Breast (tissue), 4 donors: ENCODE data around the gene CAMSAP2.

DNA sequence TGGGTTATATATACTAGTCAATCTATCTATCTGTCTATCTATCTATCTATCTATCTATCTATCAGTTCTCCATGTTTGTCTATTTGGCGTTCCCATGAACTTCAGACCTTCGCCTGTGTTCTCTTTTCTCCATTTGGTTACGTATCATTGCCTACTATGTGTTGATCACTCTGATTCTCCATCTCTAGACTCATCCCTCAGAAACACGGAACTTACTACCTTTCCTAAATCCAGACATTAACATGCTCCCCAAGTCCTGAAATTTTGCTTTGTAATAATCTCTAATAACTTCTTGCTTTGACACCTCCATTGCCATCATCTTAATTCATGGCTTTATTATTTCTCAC is 3.5 kb downstream of the PTPRC start:
- PRO-cap, 3 experiments: no peak in any of the 3 experiments
- RRBS: no CpG with 5 or more reads among the region's 4 CpGs

DNA sequence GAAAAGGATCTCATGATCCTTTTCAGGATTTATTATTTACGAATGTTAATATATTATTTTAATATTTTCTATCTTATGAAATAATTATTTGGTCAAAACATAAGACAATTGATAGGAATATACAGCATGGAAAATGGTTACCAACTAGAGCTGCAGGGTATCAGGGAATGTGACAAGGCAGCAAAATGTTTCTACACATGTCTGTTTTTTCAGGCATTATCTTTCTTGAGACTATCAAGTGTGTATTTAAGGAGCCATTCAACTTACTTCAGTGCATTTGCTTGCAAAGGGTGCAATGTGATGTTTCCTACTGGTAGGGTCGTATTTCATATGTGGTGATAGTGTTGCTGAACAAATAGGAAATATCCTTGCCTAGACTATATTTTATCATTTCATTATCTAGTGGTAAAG is 42.3 kb downstream of the PTPRC start:
- PRO-cap, 3 experiments: no peak in any of the 3 experiments
- RRBS: no CpG with 5 or more reads among the region's 2 CpGs

GRCh38 chr1:198752009-198752228 is 113.1 kb downstream of the PTPRC start:
- PRO-cap, 3 experiments: no peak in any of the 3 experiments
- RRBS: no CpG with 5 or more reads among the region's 2 CpGs

DNA sequence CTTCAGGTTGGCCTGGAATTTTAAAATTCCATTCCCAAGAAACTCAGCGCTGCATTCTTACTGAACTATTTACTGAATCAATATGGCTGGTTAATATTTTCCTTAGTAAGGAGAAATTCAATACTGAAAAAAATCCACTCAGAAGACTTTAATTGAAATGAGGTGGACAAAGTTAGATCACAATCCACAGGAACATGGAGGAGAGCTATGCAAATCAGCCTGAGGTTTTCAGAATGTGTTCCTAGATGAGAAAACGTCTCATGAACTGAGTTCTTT is 578.8 kb upstream of the NR5A2 start:
- PRO-cap, 3 experiments: no peak in any of the 3 experiments
- RRBS: no CpG with 5 or more reads among the region's 2 CpGs

GRCh38 chr1:200029780-200030070 is 2.2 kb downstream of the NR5A2 start:
- PRO-cap, 3 experiments: no peak in any of the 3 experiments
- RRBS: no CpG with 5 or more reads among the region's 13 CpGs

DNA sequence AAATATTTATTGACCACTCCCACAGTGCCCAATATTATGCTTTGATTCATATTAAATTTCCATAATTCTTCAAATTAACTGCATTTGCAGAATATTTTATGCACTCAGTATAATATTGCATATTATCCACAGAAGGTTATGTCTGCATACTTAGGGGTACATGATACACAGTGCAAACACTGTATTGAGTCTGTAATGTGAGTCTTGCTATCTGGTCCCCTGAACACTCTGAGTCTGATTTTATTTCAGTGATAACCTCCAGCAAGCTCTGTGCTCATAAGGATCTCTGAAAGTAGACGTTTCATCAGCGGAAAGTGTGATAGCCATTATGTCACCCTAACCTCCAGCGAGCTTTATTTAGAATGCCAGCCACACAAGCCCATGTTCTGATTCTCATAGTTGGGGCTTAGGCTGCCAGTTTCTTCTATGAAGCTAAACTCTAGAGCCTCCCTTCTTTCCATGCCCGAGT is 3.2 kb downstream of the NR5A2 start:
- PRO-cap, 3 experiments: no peak in any of the 3 experiments
- RRBS: no CpG with 5 or more reads among the region's 4 CpGs

GRCh38 chr1:200035452-200036263 is 8.1 kb downstream of the NR5A2 start:
- PRO-cap, 3 experiments: no peak in any of the 3 experiments
- RRBS: 21% methylated on average over 15 of the region's 48 CpGs

DNA sequence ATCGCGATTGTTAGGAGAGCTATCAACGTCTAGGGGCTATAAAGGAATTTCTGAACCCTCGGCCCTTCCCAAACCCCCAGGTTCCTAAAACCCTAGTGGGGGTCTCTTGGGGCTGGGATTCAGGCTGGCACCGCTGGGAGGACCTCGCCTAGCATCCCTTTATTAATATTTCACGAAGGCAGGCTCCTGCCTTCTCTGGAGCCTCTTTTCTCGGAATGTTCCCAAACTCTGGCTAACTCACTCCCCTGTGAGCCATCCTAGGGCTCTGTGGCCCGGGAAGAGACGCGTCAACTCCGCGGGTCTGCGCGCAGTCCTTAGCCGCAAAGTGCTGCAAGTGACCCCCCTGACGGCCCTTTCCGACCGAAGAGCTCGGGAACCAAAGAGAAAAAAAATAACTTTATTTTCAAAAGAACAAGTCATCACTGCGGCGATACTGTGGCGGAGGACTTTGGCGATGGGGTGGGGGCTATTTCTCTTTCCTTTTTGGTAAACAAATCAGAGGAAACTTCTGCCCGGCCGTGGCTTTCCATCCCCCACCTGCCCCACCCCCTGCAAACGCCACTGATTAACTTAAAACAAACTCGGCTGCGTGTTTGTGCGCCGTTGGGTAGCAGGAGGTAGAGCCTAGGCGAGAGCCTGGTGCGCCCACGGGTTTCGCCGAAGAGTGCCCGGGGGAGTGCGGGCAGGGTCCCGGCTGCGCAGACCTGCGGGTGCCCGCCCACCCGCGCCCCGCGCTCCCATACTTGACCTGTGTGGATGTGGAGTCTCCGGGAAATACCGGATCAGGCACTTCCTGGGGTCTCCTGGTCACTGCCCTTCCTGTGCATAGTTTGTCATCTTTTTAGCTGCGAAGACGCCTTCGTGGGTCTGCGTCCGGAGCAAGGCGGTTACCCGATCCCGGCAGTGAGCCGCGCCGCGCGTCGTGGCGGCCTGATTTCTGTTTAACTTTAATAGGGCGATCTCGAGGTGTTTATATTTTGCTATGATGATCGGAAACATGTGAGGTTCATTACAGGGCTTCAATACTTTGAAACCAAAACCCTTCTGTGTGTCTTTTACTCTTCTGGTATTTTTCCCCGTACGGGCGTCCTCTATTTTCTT is 14.8 kb downstream of the NR5A2 start:
- PRO-cap, 3 experiments: peak in 1 of 3 experiments; most common minus-strand start position 943 of the sequence (in 1)
- RRBS: 4% methylated on average over 13 of the region's 69 CpGs

GRCh38 chr1:200129430-200129957 is 102.0 kb downstream of the NR5A2 start:
- PRO-cap, 3 experiments: no peak in any of the 3 experiments
- RRBS: no CpG with 5 or more reads among the region's 6 CpGs

GRCh38 chr1:200233402-200233918 is 176.4 kb downstream of the ZNF281 start:
- PRO-cap, 3 experiments: no peak in any of the 3 experiments
- RRBS: no CpG with 5 or more reads among the region's 12 CpGs

GRCh38 chr1:200301739-200301936 is 108.2 kb downstream of the ZNF281 start:
- PRO-cap, 3 experiments: no peak in any of the 3 experiments
- RRBS: no CpG with 5 or more reads among the region's 1 CpG

DNA sequence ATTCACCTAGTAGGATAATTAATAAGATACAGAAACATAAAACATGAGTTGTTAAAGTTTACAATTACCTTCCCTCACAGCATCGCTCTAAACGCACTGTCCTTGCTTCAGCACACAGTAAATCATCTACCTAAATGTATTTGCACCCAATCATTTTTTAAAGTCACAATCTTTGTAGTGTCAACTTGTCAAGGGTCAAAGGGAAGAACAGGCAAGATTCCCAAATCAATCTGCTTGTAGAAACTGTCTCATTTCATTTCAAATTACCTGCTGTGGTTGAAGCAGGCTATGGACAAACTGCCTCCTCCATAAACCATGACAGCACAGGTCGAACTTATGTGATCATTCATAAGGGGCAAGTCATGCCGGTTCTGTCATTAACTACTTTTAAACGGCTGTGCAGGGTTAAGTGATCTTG is 93.6 kb downstream of the ZNF281 start:
- PRO-cap, 3 experiments: no peak in any of the 3 experiments
- RRBS: no CpG with 5 or more reads among the region's 5 CpGs

GRCh38 chr1:200674705-200675276 is 5.1 kb upstream of the DDX59 start:
- PRO-cap, 3 experiments: no peak in any of the 3 experiments
- RRBS: no CpG with 5 or more reads among the region's 4 CpGs

DNA sequence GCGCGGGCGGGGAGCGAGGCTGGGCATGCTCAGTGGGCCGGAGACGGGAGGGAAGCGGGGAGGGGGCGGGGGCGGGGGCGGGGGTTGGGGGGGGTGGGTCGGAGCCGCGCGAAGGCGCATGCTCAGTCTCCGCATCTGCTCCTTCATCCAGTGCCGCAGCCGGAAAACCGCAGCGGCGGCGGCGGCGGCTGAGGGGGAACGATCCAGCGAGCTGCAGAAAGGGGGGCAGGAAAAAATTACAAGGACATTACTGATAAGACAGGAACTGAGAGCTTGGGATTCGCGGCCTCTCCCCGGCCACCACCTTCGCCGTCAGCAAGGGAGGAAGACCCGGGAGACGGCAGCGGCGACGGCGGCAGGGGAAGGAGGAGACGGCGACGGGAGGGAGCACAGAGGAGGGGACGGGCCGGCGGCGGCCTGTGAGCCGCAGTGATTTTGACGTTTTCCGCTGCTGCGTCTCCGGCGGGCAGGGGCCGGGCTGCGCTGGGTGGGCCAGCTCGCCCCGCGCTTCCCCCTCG is at the start of gene CAMSAP2:
Gene CAMSAP2, plus strand, starts transcription at position 125 of the 518 bp plus-strand sequence.
- PRO-cap, 3 experiments: peak in 3 of 3 experiments; most common plus-strand start position 172 of the sequence (in 3); most common minus-strand start position 317 of the sequence (in 2)
- RRBS: 2% methylated on average over 28 of the region's 56 CpGs

DNA sequence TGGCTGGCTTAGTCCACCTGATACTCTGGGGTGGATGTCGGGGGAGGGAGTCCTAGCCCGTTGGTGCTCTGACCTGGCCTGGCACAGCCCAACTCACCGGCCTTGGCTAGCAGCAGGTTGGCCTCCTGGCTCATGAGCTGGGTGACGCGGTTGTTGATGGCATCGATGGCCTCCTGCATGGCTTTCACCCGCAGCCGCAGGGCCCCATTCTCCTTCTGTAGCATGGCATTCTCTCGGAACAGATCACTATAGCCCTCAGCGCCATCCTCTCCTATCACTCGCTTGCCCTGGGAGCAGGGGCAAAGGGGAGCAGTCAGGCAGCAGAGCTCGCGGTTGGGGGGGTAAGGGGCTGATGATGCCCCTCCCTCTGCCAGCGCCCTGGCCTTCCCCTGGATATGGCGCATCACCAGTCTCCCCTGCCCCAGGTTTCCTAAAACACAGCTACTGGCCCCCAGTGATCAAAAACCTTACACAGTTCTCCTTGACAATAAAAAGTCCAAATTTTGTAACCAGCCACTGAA is 21.4 kb downstream of the KIF21B start:
- PRO-cap, 3 experiments: no peak in any of the 3 experiments
- RRBS: no CpG with 5 or more reads among the region's 15 CpGs

DNA sequence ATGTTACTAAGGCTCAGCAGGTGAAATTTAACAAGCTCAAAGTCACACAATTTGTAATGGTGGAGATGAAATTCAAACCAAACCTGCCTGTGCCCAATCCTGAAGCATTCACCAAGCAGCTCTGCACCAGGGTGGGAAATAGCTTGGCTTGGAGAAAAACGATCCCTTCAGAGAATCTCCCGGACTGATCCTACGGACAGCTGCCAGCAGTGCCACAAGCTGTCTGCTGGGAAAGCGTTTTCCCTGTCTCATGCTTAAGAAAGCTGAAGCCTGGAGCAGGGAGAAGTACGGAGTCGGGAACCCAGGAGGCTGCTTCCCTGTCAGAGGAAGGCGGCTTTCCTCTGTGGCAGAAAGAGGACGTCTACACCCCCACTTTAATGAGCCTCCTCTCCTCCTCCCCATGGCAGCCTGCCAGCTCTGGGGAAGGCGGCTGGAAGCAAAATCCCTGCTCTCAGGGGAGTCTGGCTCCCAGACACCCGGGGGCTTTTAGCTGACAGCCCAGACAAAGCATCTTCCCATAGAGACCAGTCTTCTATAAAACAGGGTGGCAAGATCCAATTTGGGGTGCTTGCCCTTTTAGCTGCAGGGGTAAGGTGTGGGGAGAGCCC is 7.3 kb downstream of the KIF21B start:
- PRO-cap, 3 experiments: no peak in any of the 3 experiments
- RRBS: no CpG with 5 or more reads among the region's 10 CpGs

GRCh38 chr1:201113851-201114878 is 1.9 kb upstream of the CACNA1S start:
- PRO-cap, 3 experiments: peak in 3 of 3 experiments; most common plus-strand start chr1:201114369 (in 3)
- RRBS: under 1% methylated on average over 20 of the region's 66 CpGs

GRCh38 chr1:201310382-201311123 is 27.2 kb downstream of the PKP1 start:
- PRO-cap, 3 experiments: peak in 1 of 3 experiments; most common minus-strand start chr1:201310975 (in 1)
- RRBS: no CpG with 5 or more reads among the region's 8 CpGs

DNA sequence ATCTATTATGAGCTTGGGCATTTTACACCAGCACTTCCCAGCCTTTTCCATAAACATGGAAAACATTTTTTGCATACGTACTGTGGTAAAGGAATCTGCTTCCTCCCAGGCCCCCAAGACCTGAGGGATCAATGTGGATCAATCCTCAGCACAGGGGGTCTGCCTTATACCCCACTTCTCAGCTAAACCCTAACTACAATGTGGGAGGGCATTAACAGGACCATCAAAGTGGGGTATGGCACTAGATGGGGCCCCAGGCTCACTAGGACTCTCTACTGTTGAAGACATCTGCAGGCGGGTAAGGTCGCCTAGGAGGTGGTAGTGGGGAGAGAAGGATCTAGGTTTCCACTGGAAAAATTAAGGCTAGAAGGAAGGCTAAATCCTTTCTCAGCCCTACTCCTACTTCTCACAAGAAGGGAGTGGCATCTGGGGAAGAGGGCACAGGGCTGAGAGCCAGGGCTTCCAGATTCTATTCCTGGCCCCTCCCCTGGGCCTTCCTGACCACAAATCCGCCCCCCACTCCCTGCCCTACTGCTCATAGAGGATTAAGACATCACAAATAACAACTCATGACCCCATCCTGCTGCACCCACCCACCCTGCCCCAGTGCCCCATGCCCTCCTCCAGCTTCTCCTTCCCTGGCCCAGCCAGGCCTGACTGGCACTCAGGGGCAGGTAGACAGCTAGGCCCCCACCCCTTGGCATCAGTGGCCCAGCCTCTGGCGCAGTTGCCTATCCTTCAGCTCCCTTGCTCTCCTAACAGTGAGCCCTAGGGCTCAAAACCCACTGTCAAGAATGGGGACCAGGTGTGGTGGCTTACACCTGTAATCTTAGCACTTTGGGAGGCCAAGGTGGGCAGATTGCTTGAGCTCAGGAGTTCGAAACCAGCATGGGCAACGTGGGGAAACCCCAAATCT is 2.5 kb downstream of the PHLDA3 start:
- PRO-cap, 3 experiments: no peak in any of the 3 experiments
- RRBS: no CpG with 5 or more reads among the region's 7 CpGs

- PRO-cap, 3 experiments: peak in 2 of 3 experiments; most common minus-strand start chr1:201500182 (in 1)
- RRBS: no CpG with 5 or more reads among the region's 2 CpGs
These were observed 7.0 kb downstream of the CSRP1 start for GRCh38 chr1:201499997-201500282.